Endothelial cell (in vitro differentiated cells): Measurements from ENCODE around the genes TPR, PLA2G4A and RGS21.

- PRO-cap: bidirectional peak, plus-strand start at chr1:185567257, minus-strand start at chr1:185567160
Measured at GRCh38 chr1:185566912-185567486, 167.2 kb upstream of the HMCN1 start.

DNA sequence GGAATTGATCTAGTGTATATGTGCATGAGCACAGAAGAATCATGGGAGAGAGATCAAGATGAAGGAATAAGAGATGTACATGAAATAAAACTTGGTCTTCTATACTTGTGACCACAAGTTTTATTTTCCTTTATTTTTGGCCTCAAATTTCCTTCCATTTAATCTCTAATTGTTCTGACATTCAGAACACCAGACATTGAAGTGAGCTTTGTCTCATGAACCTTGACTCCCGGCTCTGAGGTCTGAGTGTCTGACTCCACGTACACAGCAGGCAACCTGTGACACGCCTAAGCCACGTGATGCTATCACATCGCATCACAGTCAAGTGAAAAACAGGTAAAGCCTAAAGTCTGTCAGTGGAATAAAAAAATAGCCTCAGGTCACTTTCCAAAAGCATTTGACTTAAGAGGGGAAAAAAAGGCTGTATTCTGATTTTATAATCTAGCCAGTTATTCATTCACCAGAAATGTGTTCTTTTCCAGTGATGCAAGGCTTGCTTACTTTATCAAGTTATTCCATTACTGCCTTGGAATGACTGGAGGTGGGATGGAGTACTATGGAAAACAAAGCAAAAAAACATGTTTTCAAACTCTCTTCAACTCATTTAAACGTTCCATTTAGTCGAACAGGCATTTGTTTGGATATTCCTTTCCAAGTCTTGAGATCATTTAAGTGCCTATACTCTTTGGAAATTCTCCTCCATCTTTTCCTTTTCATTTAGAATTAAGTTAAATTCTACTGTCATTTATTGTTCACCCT, 163.2 kb upstream of the HMCN1 start:
- PRO-cap: no peak

GRCh38 chr1:185735349-185735966, 1.3 kb downstream of the HMCN1 start:
- PRO-cap: no peak

DNA sequence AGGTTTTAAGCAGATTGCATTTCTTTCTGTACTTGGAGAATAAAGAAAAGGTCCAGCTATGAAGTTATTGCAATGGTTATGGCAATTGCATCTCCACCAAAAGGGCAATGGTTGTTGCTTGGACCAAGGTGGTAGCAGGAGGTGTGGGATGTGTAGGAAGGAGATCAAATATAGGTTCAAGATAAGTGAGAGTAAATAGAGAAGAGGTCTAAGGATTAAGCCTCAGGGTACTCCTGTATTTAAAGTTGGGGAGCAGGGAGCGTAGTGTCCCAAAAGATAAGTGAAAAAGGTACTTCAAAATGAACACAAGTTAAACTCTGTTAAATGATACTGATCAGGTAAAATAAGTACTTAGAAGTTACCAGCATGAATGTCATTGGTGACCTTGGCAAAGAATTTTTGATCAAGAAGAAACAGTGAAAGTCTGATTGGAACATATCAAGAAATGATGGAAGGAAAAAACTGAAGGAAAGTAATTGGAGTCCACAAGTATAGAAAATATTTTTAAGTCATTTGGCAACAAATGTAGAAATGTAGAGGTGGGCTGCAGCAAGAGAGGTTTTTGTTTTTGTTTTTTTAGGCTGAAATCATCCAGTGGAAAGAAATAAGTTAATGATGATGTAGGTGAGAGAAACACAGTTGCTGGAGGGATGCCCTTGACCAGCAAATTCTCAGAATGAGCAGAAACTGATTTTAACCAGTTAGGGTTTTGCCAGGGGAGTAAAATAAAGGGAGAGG, 223.0 kb upstream of the PRG4 start:
- PRO-cap: no peak

- PRO-cap: bidirectional peak, plus-strand start at chr1:186375545, minus-strand start at chr1:186375254
Measured at GRCh38 chr1:186375108-186375641, at the start of gene TPR. Gene TPR, minus strand, starts transcription at chr1:186375253.

DNA sequence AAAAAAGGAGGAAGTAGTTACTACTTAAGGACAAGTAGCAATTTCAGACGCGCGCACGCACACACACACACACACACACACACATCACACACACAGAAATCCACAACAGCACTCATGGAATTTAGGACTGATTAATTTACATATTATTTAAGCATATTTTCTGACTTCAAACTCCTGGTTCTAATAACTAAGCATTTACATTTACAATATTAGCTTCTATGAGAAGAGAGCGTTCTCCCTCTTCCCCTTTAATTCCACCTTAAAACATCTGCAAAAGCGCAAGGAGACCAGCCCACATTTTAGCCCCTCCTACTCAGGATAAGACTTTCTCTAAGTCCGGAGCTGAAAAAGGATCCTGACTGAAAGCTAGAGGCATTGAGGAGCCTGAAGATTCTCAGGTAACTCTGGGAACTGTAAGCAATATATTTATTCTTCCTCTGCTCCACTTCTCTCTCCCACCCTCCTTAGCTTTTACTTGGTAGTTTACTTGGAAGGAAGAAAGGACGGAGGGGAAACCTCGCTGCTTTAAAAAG, at the start of gene PLA2G4A:
Gene PLA2G4A (plus strand): TSS at position 312 of the 533 bp plus-strand sequence.
- PRO-cap: no peak

DNA sequence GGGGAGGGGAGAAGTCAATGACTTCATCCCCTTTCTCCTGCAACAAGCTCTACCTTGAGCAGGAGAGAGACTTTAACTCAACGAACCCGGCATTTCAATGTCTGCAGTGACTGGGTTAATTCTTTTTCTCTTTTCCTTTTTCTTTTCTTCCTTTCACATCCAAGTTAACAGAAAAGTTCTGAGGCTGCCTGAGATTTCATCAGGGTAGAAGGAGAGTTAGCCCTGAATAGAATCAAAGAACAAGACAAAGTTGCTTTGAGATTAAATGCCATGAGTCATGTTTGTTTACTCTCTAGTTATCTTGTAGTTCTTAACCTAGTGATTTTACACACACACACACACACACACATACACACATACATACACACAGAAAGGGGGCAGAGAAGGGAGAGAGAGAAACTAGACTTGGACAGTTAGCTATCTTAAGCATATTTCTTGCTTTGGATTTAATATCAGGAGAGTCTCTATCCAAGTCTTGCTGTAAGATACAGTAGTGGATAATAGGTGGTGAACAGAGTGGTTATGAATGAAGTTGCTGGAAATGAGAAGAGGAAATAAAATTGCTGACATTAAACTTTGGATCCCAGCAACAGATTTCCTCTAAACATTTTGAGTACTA, 19.8 kb downstream of the PLA2G4A start:
- PRO-cap: no peak

- PRO-cap: bidirectional peak, plus-strand start at chr1:187408587, minus-strand start at chr1:187408284
Measured at GRCh38 chr1:187408062-187408513, 579.3 kb downstream of the PLA2G4A start.

GRCh38 chr1:189994705-189995099, 483.0 kb downstream of the BRINP3 start:
- PRO-cap: no peak

GRCh38 chr1:190474261-190475014, 3.2 kb downstream of the BRINP3 start:
- PRO-cap: no peak

- PRO-cap: no peak
Measured at GRCh38 chr1:190564423-190564712, 86.7 kb upstream of the BRINP3 start.

DNA sequence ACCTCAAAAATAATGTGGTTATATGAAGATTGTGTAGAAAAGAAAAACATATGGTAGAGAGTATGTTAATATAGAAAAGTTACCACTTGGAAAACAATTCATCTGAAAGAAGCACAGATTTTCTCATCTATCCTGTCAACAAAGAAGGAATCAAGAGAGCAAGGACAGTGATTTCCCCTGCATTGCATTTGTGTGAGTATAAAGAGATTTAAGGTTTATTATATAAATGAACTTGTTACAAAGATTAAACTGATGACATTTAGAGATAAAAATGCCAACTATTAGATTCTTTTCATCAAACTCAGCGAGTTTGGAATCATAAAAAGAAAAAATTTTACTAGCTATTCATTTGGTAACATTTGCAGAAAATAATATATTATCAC, at the start of gene RGS21:
Gene RGS21 (plus strand): TSS at position 79 of the 383 bp plus-strand sequence.
- PRO-cap: no peak

DNA sequence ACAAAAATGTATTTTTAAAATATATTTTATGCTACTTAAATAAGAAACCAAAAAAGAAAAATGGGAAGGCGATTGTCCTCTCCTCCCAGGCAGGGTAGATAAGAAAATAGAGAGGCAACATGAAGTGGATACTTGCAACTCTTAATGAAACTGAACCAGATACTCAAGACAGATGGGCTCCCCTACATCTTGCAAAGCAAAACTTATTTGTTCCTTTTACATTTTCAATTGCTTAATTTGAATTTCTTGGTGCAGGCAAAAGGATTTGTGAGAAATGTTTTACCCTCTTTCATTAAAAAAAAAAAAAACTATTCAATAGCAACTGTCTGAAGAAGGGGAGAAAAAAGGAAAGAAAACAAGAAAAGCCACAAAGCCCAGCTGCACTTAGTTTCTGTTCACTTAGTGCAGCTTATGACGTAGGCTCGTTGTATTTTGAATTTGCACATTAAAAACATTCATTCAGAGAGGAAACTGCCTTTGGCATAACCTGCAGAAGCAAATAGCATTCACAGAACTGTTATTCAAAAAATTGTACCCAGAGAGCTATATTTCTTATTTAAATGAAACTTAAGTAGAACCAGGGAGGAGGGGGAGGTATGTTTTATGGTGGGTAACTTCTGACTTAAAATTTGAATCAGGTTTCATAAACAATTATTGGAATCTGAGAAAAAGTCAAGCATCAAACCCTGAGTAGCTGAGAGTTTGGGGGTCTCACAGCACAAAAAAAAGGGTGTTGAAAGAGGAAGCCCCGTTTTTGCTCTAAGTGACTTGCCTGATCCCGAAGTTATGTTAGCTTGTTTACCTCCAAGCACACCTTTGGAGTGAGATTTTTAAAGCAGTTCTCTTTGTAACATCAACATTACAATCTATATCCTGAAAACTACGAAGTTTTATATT, 36.6 kb upstream of the RGS1 start:
- PRO-cap: no peak

- PRO-cap: no peak
Measured at GRCh38 chr1:192626602-192627216, 9.2 kb upstream of the RGS13 start.

DNA sequence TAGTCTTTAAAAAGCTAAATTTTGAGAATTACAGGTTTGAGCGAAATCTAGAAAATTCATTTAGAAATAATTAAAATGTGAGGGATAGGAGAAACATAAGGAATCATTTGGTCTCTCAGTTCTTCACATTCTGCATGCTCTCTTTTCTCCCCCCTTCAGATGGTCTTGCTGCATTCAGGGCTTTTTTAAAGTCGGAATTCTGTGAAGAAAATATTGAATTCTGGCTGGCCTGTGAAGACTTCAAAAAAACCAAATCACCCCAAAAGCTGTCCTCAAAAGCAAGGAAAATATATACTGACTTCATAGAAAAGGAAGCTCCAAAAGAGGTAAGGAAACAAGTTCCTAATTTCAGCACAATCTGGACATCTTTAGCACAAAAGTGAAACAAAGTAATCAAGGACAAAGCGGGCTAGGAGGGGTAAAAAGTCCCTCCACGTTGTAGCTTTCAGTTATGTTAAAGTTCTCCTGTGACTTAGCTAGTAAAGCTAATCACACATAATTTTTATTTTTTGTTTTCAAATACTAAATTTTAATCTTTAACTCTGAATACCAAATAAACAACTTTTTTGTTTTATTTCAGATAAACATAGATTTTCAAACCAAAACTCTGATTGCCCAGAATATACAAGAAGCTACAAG, 2.1 kb downstream of the RGS2 start:
- PRO-cap: no peak

GRCh38 chr1:193634630-193635040, 448.2 kb upstream of the B3GALT2 start:
- PRO-cap: no peak

GRCh38 chr1:195847708-195848672, 760.2 kb downstream of the KCNT2 start:
- PRO-cap: bidirectional peak, plus-strand start at chr1:195847997, minus-strand start at chr1:195848063; bidirectional peak, plus-strand start at chr1:195848296, minus-strand start at chr1:195848174

DNA sequence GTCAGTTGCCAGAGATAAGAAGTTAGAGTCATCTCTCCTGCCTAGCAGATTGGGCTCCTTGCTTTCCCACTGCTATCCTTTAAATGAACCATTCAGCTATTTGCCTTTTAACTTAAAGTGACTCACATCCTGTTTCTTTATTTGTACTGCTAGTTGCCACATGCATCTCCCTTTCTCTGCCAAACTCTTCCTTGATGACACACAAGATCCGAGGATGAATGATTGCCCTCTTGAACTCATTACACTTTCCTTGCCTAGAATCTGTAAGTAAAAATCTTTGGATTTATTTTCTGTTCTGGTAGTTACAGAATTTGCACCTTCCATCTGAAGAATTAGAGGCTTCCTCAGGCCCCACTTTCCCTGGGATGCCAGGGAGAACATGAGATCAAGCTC, 427.0 kb downstream of the KCNT2 start:
- PRO-cap: no peak

DNA sequence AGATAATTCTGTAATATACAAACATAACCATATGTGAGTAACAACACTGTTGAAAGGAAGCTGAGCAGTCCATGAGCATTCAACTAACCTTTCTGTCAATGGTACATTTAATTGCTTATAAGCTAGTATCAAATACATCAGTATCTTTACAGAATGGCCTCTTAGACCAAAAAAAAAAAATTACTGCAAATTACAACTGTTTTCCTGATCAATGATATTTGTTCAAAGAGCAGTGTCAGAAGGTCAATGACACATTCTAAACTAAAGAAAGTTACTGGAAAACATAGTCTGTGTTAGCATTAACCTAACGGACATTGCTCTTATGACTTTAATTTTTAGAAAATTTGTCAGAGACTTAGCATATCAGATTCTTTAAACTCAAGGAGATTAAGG, 162.5 kb downstream of the KCNT2 start:
- PRO-cap: no peak

- PRO-cap: no peak
Measured at GRCh38 chr1:196459370-196460009, 148.8 kb downstream of the KCNT2 start.